Measurements from ENCODE around the gene DHCR7.

GRCh38 chr11:69396551-69397132 is 102.7 kb downstream of the MYEOV start:
- RRBS, 2 experiments = no CpG with 5 or more reads among the region's 6 CpGs

DNA sequence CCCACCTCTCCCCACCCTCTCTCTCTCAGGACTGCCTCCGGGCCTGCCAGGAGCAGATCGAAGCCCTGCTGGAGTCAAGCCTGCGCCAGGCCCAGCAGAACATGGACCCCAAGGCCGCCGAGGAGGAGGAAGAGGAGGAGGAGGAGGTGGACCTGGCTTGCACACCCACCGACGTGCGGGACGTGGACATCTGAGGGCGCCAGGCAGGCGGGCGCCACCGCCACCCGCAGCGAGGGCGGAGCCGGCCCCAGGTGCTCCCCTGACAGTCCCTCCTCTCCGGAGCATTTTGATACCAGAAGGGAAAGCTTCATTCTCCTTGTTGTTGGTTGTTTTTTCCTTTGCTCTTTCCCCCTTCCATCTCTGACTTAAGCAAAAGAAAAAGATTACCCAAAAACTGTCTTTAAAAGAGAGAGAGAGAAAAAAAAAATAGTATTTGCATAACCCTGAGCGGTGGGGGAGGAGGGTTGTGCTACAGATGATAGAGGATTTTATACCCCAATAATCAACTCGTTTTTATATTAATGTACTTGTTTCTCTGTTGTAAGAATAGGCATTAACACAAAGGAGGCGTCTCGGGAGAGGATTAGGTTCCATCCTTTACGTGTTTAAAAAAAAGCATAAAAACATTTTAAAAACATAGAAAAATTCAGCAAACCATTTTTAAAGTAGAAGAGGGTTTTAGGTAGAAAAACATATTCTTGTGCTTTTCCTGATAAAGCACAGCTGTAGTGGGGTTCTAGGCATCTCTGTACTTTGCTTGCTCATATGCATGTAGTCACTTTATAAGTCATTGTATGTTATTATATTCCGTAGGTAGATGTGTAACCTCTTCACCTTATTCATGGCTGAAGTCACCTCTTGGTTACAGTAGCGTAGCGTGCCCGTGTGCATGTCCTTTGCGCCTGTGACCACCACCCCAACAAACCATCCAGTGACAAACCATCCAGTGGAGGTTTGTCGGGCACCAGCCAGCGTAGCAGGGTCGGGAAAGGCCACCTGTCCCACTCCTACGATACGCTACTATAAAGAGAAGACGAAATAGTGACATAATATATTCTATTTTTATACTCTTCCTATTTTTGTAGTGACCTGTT is 10.5 kb downstream of the CCND1 start:
- RRBS, 2 experiments = 83 to 96% methylated on average over 1 of the region's 34 CpGs

DNA sequence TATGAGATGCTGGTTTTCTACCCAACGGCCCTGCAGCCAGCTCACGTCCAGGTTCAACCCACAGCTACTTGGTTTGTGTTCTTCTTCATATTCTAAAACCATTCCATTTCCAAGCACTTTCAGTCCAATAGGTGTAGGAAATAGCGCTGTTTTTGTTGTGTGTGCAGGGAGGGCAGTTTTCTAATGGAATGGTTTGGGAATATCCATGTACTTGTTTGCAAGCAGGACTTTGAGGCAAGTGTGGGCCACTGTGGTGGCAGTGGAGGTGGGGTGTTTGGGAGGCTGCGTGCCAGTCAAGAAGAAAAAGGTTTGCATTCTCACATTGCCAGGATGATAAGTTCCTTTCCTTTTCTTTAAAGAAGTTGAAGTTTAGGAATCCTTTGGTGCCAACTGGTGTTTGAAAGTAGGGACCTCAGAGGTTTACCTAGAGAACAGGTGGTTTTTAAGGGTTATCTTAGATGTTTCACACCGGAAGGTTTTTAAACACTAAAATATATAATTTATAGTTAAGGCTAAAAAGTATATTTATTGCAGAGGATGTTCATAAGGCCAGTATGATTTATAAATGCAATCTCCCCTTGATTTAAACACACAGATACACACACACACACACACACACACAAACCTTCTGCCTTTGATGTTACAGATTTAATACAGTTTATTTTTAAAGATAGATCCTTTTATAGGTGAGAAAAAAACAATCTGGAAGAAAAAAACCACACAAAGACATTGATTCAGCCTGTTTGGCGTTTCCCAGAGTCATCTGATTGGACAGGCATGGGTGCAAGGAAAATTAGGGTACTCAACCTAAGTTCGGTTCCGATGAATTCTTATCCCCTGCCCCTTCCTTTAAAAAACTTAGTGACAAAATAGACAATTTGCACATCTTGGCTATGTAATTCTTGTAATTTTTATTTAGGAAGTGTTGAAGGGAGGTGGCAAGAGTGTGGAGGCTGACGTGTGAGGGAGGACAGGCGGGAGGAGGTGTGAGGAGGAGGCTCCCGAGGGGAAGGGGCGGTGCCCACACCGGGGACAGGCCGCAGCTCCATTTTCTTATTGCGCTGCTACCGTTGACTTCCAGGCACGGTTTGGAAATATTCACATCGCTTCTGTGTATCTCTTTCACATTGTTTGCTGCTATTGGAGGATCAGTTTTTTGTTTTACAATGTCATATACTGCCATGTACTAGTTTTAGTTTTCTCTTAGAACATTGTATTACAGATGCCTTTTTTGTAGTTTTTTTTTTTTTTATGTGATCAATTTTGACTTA is 11.7 kb downstream of the CCND1 start:
- RRBS, 2 experiments = no CpG with 5 or more reads among the region's 18 CpGs

GRCh38 chr11:69675452-69675611 is 179 bp upstream of the LTO1 start:
- RRBS, 2 experiments = 3 to 7% methylated on average over 1 of the region's 14 CpGs

- RRBS, 2 experiments = no CpG with 5 or more reads among the region's 24 CpGs
Observed at GRCh38 chr11:69712089-69712792, 8.4 kb upstream of the FGF19 start.

GRCh38 chr11:69774217-69774849 is 808 bp downstream of the FGF4 start:
- RRBS, 2 experiments = 40 to 42% methylated on average over 23 to 27 of the region's 71 CpGs

DNA sequence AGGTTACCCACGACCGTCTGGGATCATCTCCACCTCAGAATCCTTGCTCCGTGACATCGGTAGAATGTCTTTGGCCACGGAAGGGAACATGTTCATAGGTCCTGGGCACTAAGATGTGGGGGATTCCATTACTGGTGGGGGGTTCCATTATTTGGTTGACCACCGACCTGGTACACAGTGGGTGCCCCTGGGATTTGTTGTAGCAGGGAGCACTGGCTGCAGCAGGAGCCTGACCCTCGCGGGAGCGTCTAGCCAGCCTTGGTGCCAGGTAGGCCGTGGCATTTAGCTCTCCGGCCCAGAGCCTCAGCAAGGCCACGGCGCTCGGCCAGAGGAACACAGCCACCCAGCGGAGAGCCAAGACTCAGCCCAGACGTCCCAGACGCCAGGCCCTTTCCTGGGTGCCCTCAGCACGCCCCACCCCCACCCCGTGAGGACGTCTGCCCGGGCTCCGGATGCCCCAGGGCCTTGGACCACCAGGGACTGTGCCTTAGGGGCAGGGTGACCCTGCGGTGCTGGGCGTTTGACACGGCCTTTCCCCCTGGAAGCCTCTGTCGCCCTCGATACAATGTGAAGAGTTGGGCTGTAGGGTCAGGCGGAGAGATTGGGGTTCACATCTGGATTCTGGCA is 99.0 kb upstream of the FGF3 start:
- RRBS, 2 experiments = no CpG with 5 or more reads among the region's 28 CpGs

DNA sequence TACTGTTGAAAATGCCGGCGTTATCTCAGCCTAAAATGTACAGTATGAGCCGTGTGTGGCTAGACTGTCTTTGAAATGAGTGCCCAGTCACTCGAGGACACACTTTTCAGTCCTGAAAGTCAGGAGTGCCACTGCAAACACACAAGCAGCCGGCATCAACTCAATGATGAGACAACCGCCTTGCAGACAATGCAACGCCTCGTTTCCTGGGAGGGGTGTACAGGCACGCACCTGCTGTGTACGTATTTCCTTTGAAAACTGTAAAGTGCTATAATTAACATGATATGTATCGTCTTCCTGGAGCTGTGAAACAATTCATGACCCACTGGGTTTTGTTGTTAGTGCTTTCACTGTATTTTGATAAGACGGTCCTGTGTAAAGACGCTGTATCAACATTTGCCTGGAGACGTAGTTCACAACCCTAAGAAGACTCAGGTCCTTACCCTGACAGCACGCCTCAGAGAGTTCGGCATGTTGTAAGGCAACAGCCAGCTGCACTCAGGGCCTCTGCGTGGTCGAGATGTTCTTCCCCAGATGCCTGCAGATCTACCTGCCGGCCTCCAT is 105.8 kb upstream of the ANO1 start:
- RRBS, 2 experiments = 94% methylated on average over 3 of the region's 19 CpGs; no CpG with 5 or more reads in 1 of the 2 experiments

DNA sequence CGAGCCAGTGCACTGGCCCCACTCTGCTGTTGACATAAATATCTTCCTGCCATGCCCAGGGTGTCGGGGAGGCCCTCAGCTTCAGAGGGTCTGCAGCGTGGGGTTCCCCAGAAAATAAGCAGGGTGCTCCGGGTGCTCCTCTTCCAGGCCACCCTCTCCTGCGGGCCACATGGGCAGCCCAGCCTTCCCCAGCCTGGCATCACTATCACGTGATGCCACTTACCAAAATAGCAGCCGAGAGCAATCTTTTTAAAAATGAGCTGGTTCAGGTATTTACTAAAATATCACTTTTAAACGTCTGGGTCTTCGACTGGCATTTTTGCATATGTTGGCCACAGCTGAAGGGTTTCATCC is 94.7 kb upstream of the ANO1 start:
- RRBS, 2 experiments = no CpG with 5 or more reads among the region's 9 CpGs

DNA sequence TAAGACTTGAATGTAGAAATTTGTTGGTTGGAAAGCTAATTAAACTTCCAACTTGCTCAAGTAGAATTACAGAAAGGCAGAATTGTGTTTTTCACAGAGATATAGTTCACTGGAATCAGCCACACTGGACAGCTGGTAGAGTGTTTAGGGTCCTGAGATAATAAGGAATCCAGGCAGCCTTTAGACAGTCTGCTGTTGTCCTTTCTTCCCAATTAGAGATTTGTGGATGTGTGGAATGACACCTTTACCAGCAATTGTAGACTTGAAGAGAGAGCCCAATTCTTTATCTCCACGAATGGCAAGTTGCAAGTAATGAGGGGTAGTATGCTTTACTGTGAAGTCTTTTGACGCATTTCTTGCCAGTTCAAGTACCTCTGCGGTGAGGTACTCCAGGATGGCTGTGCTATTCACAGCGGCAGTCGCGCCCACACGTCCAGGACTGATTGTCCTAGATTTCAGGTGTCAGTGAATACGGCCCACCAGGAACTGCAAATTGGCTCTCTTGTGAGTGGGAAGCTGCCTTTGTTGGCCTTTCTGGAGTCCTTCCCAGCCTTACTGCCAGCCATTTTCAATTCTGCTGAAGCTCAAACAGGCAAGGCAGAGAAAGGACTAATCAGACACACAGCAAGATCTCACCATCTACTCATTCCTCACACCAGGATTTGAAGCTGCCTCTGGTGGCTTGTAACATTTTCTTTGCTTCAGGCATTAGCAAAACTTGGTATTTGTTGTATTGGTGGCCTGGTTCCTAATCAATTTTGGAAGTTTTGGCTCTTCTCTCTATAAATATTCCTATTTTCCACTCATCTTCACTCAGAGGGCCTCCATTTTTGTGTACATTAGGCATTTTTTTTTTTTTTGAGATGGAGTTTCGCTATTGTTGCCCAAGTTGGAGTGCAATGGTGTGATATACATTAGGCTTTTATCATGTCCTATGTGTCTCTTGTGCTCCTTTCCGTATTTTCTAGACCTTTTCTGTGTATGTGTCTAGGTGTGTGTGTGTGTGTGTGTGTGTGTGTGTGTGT is 8.6 kb downstream of the PPFIA1 start:
- RRBS, 2 experiments = no CpG with 5 or more reads among the region's 10 CpGs

DNA sequence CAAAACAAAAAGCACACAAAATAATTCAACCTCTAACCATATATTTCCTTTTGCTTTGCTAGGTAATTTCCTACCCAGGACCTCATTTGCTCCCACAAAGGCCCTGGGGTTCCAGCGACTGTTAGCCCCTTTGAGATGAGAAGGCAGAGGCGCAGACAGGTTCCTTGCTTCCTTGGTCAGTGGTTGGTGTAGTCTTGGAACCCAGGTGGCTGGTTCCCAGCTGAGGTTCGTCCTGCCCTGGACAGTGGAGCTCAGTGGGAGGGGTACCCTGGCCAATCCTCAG is 61.6 kb downstream of the CTTN start:
- RRBS, 2 experiments = no CpG with 5 or more reads among the region's 3 CpGs

GRCh38 chr11:70463075-70463611 is 64.8 kb downstream of the CTTN start:
- RRBS, 2 experiments = 82 to 94% methylated on average over 3 of the region's 14 CpGs

GRCh38 chr11:70486730-70487485 is 88.6 kb downstream of the CTTN start:
- RRBS, 2 experiments = 91 to 94% methylated on average over 18 of the region's 52 CpGs

DNA sequence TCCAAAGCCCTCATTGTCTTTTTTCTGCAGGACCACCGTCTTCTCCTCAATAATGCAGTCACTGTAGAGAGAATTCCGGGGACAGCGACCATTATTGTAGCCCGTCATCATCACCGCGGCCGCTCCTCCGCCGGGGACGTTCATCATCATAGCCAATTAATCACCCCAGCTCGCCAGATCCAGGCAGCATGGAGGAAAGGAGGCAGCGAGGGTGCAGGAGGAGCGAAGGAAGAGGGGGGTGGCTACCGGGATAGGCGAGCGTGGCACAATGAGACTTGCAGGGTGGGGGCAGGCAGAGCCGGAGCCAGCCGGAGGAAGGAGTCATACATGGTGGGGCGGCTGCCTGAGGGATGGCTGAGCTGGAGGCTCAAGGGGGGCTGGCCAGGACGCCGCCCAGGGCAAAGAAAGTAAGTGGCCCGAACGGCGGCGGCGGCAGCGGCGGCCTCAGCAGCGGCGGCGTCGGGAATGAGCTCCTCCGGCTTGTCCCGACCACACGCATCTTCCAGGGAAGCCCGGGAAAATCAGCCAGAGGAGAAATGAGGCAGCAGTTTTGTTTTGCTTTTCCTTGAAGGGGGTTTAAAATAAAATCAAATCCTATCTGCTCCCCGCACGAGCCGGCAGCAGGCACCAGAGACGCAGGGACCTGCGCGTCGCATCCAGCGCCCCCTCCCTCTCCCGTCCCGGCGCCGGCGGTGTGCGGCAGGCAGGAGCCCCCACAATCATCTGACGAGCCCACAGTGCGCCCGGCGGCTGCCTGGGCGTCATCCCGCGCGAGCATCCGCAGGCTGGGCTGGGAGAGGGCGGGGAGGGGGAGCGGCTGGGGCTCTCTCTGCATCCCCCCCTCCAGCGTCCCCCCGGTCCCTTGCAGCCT is 263.5 kb downstream of the CTTN start:
- RRBS, 2 experiments = 73 to 78% methylated on average over 31 to 40 of the region's 63 CpGs

DNA sequence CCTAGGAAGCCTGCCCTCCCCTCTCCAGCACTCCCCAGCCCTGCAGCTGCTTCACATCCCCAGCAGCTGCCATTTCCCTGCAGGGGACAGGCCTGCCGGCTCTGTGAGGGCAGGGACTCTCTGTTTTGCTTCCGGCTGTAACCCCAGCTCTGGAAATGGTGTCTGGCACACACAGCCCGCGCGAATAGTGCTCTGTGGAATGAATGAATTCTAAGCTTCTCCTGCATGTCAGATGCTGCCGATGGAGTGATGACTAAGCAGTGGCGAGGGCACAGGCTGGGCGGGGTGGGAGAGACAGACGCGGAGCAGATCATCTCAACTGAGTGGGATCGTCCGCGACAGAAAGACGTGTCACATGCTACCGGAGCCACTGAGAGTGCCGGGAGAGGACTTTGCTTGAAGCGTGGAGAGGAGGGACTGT is 334.4 kb downstream of the CTTN start:
- RRBS, 2 experiments = 0% methylated on average over 1 of the region's 17 CpGs; no CpG with 5 or more reads in 1 of the 2 experiments

DNA sequence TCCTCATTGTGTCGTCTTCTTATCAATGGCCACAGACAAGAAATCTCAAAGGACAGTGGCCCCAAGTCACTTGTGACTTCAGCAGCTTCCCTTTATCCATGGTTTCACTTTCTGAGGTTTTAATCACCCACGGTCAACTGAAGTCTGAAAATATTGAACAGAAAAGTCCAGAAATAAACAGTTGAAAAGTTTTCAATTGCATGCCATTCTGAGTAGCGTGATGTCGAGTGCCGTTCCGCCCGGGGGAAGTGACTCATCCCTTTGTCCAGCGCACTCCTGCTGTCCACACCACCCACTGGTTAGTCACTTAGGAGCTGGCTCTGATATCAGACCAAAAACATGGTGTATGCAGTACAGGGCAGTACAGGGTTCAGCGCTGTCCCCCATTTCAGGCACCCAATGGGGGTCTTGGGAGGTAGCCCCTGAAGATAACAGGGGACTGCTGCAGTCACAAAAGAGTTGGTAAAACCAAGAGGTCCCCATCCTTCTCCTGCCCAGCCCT is 389.9 kb downstream of the CTTN start:
- RRBS, 2 experiments = no CpG with 5 or more reads among the region's 9 CpGs

- RRBS, 2 experiments = no CpG with 5 or more reads among the region's 20 CpGs
Observed at GRCh38 chr11:71112955-71113627, 139.3 kb downstream of the SHANK2 start.

DNA sequence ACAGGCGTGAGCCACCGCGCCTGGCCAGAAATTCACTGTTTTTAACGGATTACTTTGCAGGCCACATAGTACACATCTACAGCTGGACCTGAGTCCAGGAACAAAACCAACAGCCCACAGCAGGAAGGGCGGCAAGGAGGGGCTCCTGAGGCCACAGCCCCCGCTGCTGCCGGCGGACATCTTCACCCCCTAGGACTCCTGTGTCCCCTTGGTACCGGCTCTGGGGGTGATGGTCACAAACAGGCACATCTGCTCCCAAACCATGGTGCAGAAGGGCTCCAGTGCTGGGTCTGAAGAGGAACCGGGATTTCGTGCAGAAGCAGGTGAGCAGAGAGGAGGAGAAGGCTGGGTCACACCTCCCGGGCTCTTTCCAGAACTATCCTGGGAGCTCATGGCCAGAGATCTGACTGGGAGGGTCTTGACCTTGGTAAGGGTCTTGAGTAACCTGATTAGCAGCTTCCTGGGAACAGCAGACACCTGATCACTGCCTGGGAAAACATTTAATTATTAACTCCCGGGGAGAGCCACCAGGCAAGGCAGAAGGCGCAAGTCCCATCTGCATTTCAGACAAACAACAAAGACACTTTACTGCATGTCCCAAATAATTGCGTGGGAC is 99.9 kb downstream of the SHANK2 start:
- RRBS, 2 experiments = 56 to 57% methylated on average over 4 of the region's 15 CpGs

- RRBS, 2 experiments = 2 to 7% methylated on average over 22 of the region's 83 CpGs
Observed at GRCh38 chr11:71448253-71449388, at the start of gene DHCR7. Gene DHCR7, minus strand, starts transcription at chr11:71448393.

DNA sequence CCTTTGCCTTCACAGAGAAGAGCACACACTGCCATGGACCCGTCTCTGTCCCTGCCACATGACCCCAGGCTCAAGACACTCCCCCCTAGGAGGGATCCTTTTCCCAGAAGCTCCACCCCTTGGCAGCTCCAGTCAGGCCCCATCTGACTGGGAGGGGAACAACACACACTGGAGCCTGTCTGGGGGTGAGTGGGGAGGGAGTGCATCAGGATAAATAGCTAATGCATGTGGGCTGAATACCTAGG is 28.4 kb upstream of the DEFB108B start:
- RRBS, 2 experiments = no CpG with 5 or more reads among the region's 1 CpG